Karpas-422 (cell line): ENCODE results near the genes RLBP1 and IDH2.

DNA sequence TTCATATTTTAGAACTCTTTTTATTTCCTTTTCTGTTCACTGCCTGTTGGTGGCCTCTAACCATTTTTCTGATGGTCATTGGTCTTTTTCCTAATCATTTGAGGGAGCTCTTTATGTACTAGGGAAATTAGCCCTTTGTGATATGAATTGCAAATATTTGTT is 45.2 kb downstream of the ABHD2 start:
- PRO-cap = no peak
- RAMPAGE, long total RNA = no peak

- PRO-cap = no peak
- RAMPAGE, long total RNA = no peak
Observed at GRCh38 chr15:89198282-89199444, 22.7 kb downstream of the RLBP1 start.

DNA sequence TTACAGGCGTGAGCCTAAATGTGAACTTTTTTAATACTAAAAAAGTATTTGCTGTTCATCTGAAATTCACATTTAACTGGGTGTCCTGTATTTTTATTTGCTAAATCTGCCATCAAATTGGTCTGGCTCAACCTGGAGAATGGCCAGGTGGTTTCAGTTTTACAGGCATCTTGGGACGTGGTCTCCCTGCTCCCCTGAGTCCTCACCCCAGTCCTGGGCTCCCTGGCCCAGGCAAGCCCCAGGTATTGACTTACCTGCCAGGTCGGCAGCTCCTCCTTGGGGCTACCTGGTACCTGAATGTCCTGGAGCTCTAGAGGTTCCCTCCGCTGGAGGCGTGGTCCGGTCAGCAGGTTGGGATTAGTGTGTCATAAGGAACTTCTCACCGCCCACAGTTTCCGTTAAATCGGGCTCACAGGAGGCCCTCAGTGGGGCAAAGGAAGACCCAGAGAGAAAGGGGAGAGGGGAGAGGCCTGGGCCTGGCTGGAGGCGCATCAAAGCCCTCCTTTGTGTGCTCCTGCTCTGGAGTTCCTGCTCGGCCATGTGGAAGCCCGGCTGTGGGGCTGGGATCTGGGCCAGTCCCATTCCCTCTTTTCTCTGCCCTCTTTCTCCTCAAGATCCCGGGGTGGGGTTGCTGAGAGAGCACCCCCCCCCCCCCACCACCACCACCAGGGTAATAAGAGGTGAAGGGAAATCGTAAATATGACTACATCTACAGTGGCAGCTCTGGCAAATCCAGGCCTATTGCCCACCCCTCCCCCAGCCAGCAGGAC is at the start of gene RLBP1:
Gene RLBP1 (minus strand): TSS at position 299 of the 770 bp plus-strand sequence.
- PRO-cap = no peak
- RAMPAGE, long total RNA = no peak

GRCh38 chr15:89315434-89316337 is 18.9 kb downstream of the POLG start:
- PRO-cap = no peak
- RAMPAGE, long total RNA = no peak

DNA sequence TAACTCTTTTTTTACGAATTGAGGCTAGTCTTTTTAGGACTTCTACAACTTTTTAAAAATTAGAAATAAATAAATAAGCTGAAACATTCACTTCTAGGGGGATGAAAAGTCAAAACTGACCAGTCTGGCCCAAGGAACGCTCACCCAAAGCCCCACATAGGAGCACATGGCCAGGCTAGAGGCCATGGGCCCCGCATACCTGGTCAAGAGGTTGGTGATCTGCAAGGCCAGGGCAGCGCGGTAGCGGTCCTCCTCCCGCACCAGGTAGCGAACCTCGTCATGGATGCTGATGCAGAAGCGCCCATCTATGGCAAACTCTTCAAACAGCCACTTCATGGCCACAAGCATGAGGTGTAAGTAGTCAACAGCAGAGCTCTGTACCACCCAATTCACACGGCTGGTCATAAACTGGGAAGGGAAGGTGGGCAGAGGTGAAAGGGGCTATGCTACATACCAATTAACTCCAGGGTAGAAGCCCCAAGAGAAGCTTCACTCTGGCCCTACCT is 16.2 kb downstream of the POLG start:
- PRO-cap = no peak
- RAMPAGE, long total RNA = no peak

GRCh38 chr15:89330154-89330450 is 4.5 kb downstream of the POLG start:
- PRO-cap = no peak
- RAMPAGE, long total RNA = no peak

DNA sequence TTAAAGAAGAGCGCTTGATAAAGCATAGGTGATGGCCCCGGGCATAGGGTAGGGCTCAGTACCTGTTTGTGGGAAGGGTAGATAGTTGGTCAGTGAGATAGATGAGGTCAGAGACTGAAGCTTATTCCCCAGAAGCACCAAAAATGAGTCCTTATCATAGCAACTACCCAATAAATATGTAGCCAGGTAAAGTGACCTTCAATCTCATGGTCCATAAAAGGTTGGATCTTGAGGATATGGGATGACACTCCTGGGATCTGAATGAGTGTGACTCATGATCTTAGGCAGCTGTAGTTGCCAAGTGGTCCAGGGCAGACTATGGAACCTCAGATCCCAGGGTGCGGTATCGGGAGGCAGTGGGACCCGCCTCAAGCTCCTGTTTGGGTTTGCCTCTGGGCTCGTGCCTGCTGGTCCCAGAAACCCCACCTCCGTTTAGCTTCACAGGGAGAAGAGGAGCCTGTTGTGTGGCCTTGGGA is 8.3 kb downstream of the PLIN1 start:
- PRO-cap = no peak
- RAMPAGE, long total RNA = no peak

GRCh38 chr15:89748231-89749323 is 2.5 kb downstream of the MESP1 start:
- PRO-cap = no peak
- RAMPAGE, long total RNA = no peak

GRCh38 chr15:89751708-89752414 is 812 bp upstream of the MESP1 start:
- PRO-cap = no peak
- RAMPAGE, long total RNA = no peak

DNA sequence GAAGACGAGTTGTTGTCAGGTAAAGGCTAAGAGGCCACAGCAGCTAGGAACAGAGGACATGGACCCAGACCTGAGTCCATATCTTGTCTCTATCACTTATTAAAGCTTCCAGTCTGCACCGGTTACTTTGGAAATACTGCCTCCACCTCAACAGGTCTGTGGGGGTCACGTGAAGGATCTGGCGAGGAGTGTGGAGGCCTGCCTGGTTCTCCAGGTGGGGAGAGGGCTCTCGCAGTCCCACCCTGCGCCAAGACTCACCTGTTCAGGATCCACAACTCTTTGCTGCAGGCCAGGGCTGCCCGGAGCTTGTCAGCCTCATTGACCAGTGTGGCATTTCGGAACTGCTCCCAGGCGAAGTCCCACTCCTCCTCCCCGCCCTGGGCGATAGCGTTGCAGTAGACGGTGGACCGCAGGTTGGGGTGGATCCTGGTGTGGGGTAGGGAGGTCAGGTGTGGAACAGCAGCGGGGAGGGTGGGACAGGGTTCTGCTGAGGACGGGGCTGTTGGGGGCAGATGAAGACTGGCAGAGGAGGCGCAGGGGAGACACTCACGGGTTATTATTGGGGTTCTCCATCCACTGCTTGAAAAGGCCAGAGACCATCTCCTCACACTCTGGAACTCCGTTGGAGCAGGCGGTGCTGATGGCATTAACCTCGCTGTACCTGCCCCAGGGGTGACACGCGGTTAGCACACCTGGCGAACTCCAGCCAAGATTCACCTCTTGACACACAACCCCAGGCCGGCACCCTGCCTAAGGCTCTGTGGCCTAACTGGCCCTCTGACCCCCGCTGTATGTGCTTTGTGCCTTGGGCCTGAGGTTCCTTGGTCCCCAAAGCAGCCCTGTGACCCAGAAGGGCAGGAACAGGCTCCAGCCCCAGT is 16.0 kb downstream of the MESP2 start:
- PRO-cap = no peak
- RAMPAGE, long total RNA = no peak

GRCh38 chr15:89857810-89858252 is 36.0 kb downstream of the AP3S2 start:
- PRO-cap = no peak
- RAMPAGE, long total RNA = no peak

DNA sequence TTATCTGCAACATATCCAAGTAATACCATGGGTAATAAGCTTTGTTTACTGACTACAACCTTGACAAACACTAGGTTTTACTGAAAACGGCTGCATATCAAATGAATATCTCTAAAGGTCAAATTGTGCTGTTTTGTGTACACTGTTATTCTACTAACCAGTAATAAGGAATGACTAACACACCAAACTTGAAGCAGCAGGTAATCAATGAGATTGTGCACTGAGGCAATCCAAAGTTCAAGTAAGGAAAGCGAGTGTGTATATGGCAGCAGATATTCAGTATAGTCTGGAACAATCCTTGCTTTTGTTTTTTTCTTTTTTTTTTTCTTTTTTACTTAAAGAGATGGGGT is 35.1 kb downstream of the AP3S2 start:
- PRO-cap = no peak
- RAMPAGE, long total RNA = no peak

- PRO-cap = no peak
- RAMPAGE, long total RNA = no peak
Observed at GRCh38 chr15:90003082-90003624, 2.0 kb downstream of the ZNF710 start.

GRCh38 chr15:90031113-90031982 is 30.2 kb downstream of the ZNF710 start:
- PRO-cap = no peak
- RAMPAGE, long total RNA = no peak

GRCh38 chr15:90035895-90036288 is 34.8 kb downstream of the ZNF710 start:
- PRO-cap = no peak
- RAMPAGE, long total RNA = no peak

DNA sequence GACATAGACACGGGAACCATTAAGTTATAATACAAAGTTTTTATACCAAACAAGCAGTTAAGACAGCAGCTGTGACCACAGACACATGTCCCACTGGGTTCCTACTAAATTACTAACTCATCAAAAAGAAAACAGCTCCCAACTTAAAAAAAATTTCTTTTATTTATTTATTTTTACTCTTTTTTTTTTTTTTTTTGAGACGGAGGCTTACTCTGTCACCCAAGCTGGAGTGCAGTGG is 30.8 kb downstream of the IDH2 start:
- PRO-cap = no peak
- RAMPAGE, long total RNA = no peak

DNA sequence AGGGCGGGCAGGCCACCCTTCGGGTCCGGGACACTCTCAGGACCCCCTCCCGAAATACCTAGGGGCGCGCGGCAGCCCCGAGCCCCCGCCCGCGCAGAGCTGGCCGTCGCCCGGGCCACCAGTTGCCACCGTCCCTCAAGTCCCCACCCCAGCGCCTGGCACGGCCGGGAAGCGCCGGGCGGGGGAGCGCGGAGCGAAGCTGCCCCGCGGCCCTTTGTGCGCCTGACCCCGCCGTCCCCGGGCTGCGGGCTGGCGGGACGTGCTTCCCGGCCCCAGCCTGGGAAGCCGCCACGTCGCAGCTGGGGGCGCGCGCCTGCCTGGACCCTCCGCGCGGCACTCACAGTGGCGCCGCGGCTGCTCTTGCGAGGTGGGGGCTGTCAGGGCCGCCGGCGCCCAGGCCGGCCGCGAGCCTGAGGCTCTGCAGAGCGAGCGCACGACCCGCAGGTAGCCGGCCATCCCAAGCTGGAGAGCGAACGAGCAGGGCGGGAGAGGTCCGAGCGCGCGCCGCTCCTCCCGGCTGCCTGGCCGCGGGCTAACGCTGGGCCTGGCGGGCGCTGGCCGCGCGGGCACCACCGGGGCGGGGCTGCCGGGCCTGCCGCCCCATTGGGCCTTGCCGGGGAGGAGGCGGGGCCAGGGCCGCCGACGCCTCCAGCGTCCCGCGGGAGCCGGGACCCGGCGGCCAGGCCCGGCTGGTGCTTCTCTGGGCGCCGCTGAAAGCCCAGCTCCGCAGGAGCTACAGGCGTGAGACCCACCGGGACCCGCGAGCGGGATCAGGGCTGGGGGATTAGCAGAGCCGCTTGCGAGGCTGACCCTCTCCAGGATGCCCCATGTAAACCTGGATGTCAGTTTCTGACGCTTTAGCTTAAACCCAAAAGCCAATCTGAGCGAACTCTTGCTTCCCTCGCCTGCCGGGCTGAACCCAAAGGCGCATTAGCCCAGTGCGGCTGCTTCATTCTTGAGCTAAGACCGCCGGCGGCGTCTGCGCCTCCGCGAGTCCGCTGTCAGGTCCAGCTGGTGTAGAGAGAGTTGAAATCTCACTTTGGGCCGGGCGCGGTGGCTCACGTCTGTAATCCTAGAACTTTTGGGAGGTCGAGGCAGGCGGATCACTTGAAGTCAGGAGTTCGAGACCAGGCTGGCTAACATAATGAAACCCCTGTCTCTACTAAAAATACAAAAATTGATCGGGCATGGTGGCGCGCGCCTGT is at the start of gene IDH2:
Gene IDH2 (minus strand): TSS at position 534 of the 1,205 bp plus-strand sequence.
- PRO-cap = bidirectional peak, plus-strand start at position 650 of the sequence, minus-strand start at position 534 of the sequence
- RAMPAGE, long total RNA = no peak

DNA sequence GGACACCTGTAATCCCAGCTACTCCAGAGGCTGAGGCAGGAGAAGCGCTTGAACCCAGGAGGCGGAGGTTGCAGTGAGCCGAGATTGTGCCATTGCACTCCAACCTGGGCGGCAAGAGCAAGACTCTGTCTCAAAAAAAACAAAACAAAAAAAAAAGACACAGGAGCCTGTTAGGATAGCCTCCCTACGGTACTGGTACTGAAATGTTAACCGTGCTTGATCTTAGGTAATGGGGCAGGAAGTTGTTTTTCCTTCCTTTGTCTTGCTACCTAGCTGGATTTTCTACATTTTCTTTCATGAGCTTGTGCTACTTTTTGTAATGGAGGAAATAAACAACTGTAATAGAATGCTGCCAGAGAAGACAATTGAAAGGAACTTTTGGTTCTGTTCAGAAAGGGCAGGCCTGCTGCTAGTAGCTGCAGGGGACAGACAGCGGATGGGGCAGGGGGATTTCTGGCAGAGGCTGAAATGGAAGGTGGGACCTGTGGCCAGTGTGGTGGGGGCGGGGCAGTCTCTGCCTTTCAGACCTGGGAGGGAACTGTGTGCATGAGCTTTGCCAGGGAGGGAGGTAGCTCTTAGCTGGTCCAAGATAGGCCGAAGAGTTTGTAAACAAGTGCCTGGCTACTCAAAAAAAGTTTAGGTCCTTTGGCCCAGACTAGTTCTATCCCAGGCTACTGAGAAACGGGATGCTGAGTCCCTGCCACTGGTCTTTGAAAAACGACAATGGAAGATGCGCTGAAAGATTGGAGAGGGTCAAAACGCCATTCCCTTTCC is 49.0 kb upstream of the SEMA4B start:
- PRO-cap = no peak
- RAMPAGE, long total RNA = no peak

DNA sequence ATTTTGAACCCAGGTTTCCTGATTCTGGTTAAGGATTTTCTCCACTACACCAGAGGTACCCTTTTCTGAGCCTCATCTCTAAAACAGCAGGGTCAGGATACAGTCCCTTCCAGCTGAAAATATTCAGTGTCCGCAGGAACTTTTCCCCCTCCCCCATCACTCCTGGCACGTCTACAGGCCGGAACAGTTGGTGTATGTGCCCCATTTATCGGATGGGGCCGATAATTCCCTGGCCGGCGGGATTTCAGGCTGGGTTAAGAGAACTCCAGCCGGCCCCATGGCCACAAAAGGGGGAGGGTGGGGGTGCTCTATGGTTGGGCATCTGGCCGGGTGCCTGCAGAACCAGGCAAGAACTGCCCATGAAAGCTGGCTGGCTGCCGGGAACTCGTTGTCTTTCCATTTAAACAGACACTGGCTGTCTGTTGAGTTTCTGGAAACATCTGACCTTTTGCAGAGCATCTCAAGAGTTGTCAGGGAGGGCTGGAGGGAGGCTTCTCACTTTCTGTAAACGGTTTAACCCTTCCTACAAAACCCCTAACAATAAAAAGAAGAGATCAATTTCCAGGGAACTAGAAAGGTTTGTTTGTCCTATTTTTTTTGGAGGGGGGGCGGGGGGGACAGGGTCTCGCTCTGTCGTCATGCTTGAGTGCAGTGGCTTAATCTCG is 26.6 kb upstream of the SEMA4B start:
- PRO-cap = no peak
- RAMPAGE, long total RNA = no peak

GRCh38 chr15:90203898-90204320 is 2.8 kb downstream of the SEMA4B start:
- PRO-cap = no peak
- RAMPAGE, long total RNA = no peak